ENCODE measurements around a stretch of chr19.

GRCh38 chr19:2260165-2260640 lies 4.0 kb upstream of the JSRP1 start:
- PRO-cap, 5 experiments, result peak in 4 of 5 experiments; most common minus-strand start chr19:2260429 (in 4)
- RAMPAGE, long total RNA, 2 experiments, result no peak in any of the 2 experiments
- RRBS, result no CpG with 5 or more reads among the region's 11 CpGs

- PRO-cap, 5 experiments, result peak in 5 of 5 experiments; most common plus-strand start chr19:2269521 (in 5); most common minus-strand start chr19:2269750 (in 1)
- RAMPAGE, long total RNA, 2 experiments, result start-site peak on the plus strand in 2 of 2 experiments, at chr19:2269519-2269525 at its widest, 2,257 to 5,752 reads per replicate
- RRBS, result 2% methylated on average over 47 of the region's 148 CpGs
These were observed 12.2 kb downstream of the PEAK3 start for GRCh38 chr19:2269392-2270637.

DNA sequence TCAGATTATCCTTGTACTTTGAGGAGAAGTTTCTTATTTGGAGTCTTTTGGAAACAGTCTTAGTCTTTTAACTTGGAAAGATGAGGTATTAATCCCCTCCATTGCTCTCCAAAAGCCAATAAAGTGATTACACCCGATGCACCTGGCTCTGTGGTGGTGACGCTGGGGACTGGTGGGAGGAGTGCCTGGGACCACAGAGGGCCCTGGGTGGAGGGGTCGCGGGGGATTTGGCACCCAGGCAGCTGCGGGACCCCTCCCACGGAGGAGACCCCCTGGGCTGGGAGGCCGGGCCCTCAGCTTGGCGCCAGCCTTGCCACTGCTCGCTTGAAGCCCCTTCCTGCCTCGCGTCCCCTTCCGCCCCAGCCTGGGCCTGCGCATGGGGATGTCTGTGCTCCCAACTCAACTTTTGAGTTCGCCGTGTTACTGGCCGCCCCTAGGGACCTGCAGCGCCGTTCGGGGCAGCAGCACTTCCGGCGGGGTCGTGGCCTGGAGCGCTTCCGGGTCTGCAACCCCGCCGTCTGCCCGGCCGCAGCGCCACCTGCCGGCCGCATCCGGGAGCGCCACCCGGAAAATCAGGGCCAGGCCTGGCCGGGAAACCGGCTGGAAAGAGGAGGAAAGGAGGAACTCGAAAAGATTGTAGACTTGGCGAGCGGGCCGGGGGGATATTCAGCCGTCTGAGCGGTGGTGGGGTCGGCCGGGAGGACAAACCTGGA lies 8.5 kb downstream of the PEAK3 start:
- PRO-cap, 5 experiments, result peak in 2 of 5 experiments; most common plus-strand start position 411 of the sequence (in 1); most common minus-strand start position 408 of the sequence (in 2)
- RAMPAGE, long total RNA, 2 experiments, result no peak in any of the 2 experiments
- RRBS, result no CpG with 5 or more reads among the region's 44 CpGs

GRCh38 chr19:2280820-2281213 lies 1.2 kb downstream of the PEAK3 start:
- PRO-cap, 5 experiments, result no peak in any of the 5 experiments
- RAMPAGE, long total RNA, 2 experiments, result no peak in any of the 2 experiments
- RRBS, result no CpG with 5 or more reads among the region's 17 CpGs

- PRO-cap, 5 experiments, result no peak in any of the 5 experiments
- RAMPAGE, long total RNA, 2 experiments, result no peak in any of the 2 experiments
- RRBS, result 63% methylated on average over 5 of the region's 40 CpGs
These were observed 12.2 kb upstream of the PEAK3 start for GRCh38 chr19:2293917-2294922.

GRCh38 chr19:2321309-2322040 lies 6.9 kb downstream of the LSM7 start:
- PRO-cap, 5 experiments, result no peak in any of the 5 experiments
- RAMPAGE, long total RNA, 2 experiments, result no peak in any of the 2 experiments
- RRBS, result no CpG with 5 or more reads among the region's 34 CpGs

DNA sequence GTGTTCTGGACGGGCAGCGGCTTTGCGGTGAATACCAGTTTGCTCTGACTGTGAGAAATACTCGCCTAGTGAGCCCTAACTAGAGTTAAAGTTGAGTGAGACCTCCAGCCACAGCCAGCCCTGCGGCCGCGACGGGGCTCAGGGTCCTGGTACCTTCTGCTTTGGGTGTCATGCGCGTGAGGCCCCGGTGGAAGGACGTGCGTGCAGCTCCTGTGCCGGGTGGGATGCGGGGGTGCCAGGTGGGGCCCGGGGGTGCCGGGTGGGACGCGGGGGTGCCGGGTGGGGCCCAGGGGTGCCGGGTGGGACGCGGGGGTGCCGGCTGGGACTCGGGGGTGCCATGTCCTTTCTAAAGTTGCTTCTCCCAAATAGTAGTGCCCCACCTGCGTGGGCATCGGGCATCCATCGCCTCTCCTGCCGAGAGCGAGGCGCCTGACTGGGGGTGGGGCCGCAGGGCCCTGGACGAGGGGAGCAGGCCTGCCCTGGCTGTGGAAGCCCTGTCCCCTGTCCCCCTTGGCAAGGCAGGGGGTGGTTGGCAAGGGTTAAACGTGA lies 8.4 kb upstream of the TMPRSS9 start:
- PRO-cap, 5 experiments, result peak in 1 of 5 experiments; most common plus-strand start position 264 of the sequence (in 1)
- RAMPAGE, long total RNA, 2 experiments, result no peak in any of the 2 experiments
- RRBS, result no CpG with 5 or more reads among the region's 34 CpGs

- PRO-cap, 5 experiments, result peak in 4 of 5 experiments; most common plus-strand start chr19:2475229 (in 1); most common minus-strand start chr19:2475280 (in 4)
- RAMPAGE, long total RNA, 2 experiments, result no peak in any of the 2 experiments
- RRBS, result 1% methylated on average over 31 of the region's 45 CpGs
These were observed 714 bp upstream of the GADD45B start for GRCh38 chr19:2475114-2475712.

GRCh38 chr19:2475713-2476077 lies 232 bp upstream of the GADD45B start:
- PRO-cap, 5 experiments, result peak in 5 of 5 experiments; most common plus-strand start chr19:2475907 (in 1); most common minus-strand start chr19:2475869 (in 5)
- RAMPAGE, long total RNA, 2 experiments, result no peak in any of the 2 experiments
- RRBS, result 2% methylated on average over 24 of the region's 39 CpGs

DNA sequence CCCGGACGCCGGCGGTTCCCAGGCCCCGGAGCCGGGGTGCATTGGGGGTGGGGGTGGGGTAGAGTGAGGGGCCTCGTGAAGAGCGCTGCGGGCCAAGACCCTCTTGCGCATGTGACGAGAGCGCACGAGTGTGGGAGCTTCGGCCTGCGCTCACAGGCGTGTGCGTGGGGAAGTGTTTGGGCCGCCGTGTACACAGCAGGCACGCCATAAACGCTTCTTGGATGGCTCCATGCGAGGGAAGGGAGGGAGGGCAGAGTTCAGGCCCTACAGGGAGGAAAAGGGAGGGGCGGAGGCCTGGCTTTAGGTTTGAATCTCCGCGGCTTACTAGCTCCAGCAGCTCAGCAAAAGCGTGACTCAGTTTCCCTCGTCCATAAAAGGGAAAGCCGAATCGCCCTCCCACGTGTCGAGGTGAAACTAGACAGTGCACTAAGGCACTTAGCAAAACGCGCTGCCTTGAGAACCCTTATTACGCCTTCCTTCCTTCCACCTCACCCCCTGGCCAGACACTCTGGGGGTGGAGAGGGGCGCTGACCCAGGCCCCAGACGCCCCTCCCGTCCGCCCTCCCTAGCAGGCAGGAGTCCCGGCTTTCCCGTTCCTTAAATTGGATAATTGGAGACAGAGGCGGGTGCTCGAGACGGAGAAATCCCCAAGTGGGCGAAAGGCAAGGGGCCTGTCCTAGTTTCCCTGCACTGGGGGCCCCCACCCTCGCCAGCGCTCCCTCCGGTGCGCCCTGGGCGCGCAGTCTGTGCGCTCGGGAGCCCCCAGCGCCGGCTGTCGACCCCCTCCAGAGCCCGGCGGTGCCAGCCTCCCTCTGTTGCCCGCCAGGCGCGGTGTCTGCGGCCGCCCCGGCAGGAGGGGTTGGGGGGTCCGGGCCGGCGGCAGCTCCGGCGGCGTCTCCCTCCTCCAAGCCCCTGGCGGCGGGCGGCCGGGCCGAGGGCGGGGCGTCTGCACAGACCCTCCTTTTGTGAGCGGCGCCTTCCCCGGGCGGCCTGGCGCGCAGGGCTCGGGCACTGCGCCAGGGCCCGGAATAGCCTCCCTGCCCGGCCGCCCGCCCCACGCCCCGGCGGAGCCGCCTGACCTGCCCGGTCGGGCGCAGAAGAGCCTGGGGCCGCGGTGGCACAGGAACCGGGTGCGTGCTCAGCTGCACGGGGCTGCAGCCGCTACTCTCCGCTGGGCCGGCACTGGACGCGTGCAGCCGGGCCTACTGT lies 12.8 kb downstream of the GADD45B start:
- PRO-cap, 5 experiments, result peak in 1 of 5 experiments; most common plus-strand start position 1,096 of the sequence (in 1); most common minus-strand start position 898 of the sequence (in 1)
- RAMPAGE, long total RNA, 2 experiments, result no peak in any of the 2 experiments
- RRBS, result 2% methylated on average over 46 of the region's 106 CpGs

DNA sequence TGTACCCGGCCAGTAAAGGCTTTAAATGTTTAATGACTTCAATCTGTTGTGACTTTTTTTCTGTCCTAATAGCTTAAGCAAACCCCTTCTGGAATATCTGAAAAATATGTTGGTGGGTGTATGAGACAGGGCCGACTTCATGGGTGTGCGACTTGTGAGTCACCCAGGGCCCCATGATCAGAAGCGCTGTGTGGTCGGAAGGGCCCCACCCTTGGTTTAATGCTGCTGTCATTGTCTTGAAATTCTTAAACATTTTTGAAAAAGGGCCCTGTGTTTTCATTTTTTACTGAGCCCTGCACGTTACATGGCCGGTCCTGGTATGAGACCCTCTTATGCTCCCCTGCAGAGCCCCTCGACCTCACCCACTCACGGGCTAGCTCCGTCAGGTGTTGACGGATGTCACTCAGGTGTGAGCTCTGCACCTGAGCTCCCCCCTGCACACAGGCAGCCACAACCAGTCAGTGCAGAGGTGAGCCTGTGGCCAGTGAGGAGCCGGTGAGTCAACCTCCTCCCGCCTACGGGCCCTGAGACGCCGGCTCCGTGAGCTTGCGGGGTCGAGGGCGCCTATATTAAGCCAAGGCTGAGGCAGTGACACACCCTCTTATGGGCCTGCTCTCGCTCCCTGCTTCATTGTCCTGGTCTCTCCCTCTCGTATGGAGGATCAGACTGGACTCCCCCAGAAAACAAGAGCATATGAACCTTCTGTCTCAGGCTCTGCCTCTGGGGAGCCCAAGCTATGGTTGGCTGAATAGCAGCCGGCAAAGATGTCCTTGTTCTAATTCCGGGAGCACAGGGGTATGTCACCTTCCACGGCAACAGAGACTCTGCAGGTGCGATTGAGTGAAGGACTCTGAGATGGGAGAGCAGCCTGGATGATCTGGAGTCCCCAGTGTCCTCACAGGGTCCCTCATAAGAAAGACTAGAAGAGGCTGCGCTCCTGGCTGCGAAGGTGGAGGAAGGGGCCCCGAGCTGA lies 27.8 kb downstream of the GADD45B start:
- PRO-cap, 5 experiments, result no peak in any of the 5 experiments
- RAMPAGE, long total RNA, 2 experiments, result no peak in any of the 2 experiments
- RRBS, result no CpG with 5 or more reads among the region's 29 CpGs

- PRO-cap, 5 experiments, result peak in 1 of 5 experiments; most common plus-strand start chr19:2546026 (in 1)
- RAMPAGE, long total RNA, 2 experiments, result no peak in any of the 2 experiments
- RRBS, result no CpG with 5 or more reads among the region's 19 CpGs
These were observed 69.9 kb downstream of the GADD45B start for GRCh38 chr19:2545759-2546293.

GRCh38 chr19:2546323-2547178 lies 70.6 kb downstream of the GADD45B start:
- PRO-cap, 5 experiments, result peak in 4 of 5 experiments; most common plus-strand start chr19:2546999 (in 4); most common minus-strand start chr19:2546735 (in 4)
- RAMPAGE, long total RNA, 2 experiments, result no peak in any of the 2 experiments
- RRBS, result 5% methylated on average over 24 of the region's 46 CpGs

DNA sequence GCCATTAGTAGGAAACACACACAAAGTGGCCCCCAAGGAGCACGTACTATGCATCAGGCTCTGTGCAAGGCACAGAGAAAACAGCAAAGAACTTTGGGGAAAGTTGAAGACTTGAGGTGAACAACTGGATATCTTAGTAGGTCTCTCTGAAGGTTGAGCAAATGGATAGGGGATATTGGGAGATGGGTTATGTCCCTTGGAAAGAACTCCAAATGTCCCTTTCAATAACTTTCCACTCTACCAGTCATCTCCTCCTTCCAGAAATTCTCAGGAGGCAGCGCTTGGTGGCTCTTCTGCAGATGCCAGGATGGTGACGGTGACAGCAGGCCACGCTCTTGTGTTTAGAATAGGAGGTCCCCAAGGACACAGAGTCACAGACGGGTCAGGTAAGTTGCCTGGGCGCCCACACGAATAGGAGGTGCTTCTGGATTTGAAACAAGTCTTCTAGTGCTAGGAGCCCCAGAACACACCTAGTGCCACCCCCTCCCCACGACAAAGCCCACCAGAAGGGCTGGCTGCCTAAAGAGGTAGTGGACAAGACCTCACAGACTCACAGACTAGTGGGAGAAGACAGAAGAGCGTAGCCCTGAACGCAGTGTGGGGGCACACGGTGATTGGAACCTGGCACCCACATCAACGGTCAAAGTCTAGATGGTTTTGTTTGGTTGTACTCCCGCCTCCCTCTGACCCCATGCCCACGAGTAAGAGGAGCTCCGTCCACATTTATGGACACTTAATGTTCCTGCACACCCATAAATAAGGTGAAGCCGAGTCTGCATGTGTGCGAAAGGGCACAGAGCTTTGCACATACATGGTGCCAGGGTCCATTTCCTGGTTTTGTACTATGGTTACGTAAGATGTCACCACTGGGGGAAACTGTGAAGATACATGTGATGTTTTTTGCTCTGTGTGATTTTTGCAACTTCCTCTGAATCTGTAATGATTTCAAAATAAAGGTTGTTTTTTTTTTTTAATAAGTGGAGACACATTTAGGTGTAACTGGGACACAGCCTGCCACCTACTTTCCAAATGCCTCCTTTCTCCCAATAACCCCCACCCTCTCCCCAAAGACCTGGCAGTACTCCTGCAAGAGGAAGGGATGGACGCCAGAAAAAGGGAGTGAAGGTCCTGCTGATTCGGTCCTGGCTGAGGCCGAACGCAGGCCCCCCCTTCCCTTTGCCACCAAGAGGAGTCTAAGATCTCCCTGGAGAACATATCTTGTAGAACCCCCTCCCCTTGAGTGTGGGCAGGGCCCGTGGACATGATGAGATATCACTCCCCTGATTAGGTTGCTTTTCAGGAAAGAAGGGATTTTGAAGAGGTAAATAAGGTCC lies 73.0 kb downstream of the GNG7 start:
- PRO-cap, 5 experiments, result peak in 5 of 5 experiments; most common plus-strand start position 374 of the sequence (in 3); most common minus-strand start position 559 of the sequence (in 5)
- RAMPAGE, long total RNA, 2 experiments, result no peak in any of the 2 experiments
- RRBS, result no CpG with 5 or more reads among the region's 23 CpGs

GRCh38 chr19:2665204-2665511 lies 37.3 kb downstream of the GNG7 start:
- PRO-cap, 5 experiments, result no peak in any of the 5 experiments
- RAMPAGE, long total RNA, 2 experiments, result no peak in any of the 2 experiments
- RRBS, result no CpG with 5 or more reads among the region's 12 CpGs

DNA sequence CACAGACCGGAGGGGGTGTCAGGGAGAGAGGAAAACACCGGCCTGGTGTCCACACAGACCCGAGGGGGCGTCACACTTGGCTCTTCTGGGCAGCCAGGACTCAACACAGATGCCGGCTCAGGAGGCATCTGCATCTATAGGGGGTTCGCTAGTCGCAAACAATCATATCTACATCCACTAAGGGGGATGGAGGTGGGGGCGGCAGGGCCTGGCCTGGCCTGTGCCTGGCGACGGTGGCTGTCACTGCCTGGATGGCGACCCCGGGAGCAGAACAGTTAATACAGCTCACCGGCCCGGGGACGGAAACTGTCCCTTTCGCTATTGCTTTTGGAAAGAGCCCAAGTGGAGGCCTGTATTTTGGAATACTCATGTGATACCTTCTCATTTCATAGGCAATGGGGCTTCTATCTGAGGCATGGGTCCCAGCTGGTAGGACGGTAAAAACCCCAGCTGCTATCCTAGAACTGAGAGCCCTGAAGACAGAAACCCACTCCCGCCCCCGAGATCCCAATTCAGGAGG lies 17.7 kb downstream of the SGTA start:
- PRO-cap, 5 experiments, result no peak in any of the 5 experiments
- RAMPAGE, long total RNA, 2 experiments, result no peak in any of the 2 experiments
- RRBS, result 93% methylated on average over 1 of the region's 19 CpGs

- PRO-cap, 5 experiments, result peak in 5 of 5 experiments; most common plus-strand start chr19:3029637 (in 1); most common minus-strand start chr19:3029604 (in 5)
- RAMPAGE, long total RNA, 2 experiments, result no peak in any of the 2 experiments
- RRBS, result 4% methylated on average over 1 of the region's 13 CpGs
These were observed 369 bp upstream of the TLE2 start for GRCh38 chr19:3029489-3029809.

DNA sequence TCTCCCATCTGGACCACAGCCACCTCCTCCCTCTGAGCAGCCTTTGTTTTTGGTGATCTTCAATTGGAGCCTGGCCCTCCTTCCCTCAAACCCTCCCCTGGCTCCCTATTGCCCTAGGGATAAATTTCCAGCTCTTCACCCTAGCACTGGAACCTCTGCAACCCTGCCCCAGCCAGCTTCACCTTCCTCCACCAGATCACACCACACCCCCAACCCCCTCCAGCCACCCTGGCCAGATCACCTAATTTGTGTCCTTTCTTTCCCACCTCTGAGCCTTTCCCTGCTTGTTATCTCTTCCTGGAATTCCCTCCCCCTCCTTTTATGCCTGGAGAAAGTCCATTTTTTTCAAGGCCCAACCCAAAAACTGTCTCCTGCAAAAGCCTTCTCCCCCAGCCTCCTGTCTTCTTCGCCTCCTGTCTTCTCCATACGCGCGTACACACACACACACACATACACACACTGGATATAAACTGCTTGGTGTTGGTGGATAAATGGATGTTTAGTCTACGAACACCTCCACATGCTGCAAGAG lies 5.2 kb upstream of the TLE2 start:
- PRO-cap, 5 experiments, result peak in 2 of 5 experiments; most common plus-strand start position 360 of the sequence (in 1); most common minus-strand start position 153 of the sequence (in 1)
- RAMPAGE, long total RNA, 2 experiments, result no peak in any of the 2 experiments
- RRBS, result no CpG with 5 or more reads among the region's 5 CpGs

DNA sequence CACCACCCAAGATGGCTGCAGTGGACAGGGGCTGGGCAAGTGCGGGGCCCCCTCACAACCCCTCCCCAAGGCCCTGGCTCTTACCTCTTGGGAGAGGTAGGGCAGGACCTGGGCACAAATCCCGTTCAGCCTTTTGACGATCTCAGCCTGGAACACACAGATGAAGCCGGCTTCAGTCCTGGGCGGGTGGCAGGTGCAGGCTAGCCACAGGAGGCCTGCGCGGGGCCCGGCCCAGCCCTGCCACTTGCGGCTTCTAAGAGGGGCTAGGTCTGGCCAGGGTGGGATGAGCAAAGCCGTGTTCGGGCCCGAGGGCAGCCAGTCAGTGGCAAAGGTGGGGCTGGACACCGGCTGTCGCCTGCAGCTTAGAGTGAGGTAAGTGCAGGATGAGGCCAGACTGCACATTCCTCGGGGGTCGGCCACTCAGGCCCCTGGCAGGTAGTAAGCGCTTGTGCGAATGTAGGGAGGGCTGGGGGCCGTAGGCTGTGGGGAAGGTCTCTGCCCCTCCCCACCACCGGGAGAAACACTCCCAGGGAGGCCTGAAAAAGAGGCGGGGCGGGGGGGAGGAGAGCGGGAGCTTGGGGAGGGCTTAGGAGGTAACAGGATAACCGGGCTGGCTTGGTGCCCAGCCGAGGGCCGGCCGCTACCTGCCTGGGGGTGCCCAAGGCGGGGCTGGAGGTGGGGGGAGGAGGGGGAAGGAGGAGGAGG lies 6.6 kb downstream of the TLE5 start:
- PRO-cap, 5 experiments, result no peak in any of the 5 experiments
- RAMPAGE, long total RNA, 2 experiments, result no peak in any of the 2 experiments
- RRBS, result 59% methylated on average over 7 of the region's 28 CpGs

DNA sequence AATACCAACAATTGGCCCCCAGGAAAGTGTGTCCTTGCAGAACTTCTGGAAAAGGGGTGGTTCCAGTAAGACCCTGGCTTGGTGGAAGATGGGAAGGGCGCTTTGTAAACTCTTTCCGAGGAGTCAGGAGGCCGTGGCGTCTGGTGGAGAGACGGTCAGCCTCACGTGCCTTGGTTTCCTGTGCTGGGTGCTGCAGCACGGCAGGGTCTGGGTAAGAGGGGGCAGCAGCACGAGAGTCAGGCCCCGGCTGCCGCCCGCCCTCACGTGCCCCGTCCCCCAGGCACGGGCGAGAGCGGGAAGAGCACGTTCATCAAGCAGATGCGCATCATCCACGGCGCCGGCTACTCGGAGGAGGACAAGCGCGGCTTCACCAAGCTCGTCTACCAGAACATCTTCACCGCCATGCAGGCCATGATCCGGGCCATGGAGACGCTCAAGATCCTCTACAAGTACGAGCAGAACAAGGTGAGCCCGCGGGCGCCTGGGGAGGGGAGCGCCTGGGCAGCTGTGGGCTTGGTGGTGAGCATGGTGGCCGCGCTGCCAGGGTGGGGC lies 15.8 kb downstream of the GNA11 start:
- PRO-cap, 5 experiments, result no peak in any of the 5 experiments
- RAMPAGE, long total RNA, 2 experiments, result no peak in any of the 2 experiments
- RRBS, result 96% methylated on average over 13 of the region's 35 CpGs

Data from liver (tissue), 9 donors.